Peritoneum (tissue), 1 donor: Measurements from ENCODE around the genes ETNK2 and TMEM81.

DNA sequence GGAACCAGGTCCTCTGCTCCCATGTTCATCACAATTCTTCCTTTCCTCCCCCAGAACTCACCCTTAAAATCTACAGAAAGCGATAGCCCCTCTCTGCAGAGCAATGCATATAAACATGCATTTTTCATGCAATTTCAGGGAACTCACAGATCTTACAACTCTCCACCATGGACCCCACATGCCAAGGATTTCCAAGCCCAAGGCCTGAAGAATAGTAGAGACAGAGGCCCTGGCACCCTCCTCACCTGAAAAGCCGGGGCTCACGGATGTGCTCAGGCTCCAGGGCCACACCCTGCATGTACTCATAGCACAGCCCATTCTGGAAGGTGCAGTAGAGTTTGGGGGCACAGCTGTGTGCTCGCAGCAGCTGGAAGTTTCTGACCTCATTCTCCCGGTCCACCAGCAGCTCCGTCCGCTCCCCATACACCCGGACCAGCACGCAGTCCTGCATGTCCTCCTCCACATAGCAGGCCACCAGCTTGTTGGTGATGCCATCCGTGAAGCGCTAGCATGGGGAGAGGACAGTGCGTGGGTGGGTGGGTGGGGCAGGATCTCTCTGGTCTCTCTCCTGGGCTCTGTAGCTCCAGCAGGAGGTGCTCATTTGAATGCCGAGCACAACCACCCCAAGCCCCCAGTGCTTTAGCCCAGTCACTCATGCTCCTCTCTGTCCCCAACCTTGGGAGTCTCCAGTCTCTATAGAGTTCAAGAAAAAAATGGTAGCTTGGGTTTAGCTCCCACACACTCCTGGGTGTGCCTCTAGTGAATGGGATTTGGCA, 2.2 kb downstream of the ETNK2 start:
- PRO-cap, result no peak

DNA sequence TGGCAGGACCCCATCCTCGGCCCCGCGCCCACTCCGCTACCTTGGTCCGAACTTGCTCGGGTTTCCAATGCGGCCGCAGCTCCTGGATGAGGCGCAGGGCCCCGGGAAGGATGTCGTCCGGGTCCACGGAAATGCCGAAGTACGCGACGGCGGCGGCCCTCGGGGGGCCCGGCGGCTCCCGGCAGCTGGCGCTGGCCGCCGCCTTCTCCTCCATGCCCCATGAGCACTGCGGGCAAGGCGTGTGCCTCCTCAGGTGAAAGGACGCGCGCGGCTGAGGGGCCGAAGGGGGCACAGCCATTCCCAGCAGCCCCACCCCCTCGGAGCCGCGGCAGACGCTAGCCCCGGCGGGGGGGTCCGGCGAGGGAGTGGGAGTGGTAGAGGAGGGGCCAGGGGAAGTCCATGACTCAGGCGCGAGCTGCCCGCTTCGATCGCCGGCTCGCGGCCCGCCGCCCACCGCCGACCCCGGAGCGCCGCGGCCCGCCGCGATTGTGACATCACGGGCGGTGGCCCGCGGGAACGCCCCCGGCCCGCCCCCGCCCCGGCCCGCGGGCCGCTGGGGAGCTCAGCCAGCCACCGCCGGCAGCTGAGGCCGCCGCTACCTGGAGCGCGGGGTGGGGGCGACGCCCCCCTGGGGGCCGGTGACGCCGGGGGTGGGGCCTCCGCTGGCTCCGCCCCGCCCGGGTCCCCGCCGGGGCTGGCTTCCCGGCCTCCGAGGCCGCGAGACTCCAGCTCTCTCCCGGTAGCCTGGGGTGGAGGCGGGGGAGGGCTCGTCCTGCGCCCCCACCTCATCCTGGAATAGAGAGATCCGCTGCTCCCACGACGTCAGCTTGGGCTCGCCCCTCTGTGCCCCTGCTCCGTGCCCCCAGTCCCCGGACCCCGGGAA, at the start of gene ETNK2:
Gene ETNK2 (minus strand): TSS at position 490 of the 883 bp plus-strand sequence.
- PRO-cap, result no peak

GRCh38 chr1:204266146-204266826, 52.5 kb upstream of the GOLT1A start:
- PRO-cap, result no peak

GRCh38 chr1:204292546-204293012, 67.2 kb downstream of the PLEKHA6 start:
- PRO-cap, result no peak

- PRO-cap, result no peak
These were observed 11.0 kb downstream of the PLEKHA6 start for GRCh38 chr1:204348668-204349233.

GRCh38 chr1:204377641-204378857, 18.3 kb upstream of the PLEKHA6 start:
- PRO-cap, result no peak

DNA sequence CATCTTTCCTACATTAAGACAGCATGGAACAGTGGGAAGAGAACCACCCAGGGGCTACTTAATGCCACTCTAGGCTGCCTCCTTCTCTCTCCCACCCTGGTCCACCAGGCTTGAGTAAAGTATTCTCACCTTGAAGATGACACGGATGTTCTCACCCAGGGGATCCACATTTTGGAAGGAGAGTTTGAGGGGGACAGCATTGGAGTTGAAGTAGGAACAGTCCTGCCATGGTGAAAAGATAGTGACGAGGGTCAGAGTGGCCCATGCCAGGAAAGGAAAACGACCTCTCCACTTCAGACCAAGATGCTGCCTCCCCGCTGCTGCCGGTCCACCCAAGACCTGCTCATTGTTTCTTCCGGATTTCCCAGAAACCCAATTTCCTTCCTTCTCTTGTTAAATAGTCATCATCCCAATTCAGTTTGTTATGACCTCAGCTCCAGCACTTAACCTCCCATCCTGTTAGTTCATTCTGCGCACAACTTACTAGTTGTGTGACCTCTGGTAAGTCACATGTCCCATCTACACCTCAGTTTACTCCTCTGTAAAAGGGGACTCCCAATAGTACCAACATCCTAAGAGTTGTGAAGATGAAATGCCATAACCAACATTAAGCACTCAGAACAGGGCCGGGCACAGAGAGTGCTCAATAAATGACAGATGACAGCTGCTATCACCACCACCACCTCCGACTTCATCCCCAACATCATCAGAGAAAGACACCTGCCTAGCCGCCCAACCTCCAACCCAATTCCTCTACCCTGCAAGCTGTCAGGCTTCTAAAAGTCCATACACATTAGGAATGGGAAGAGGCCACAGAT, 29.9 kb upstream of the PPP1R15B start:
- PRO-cap, result no peak

DNA sequence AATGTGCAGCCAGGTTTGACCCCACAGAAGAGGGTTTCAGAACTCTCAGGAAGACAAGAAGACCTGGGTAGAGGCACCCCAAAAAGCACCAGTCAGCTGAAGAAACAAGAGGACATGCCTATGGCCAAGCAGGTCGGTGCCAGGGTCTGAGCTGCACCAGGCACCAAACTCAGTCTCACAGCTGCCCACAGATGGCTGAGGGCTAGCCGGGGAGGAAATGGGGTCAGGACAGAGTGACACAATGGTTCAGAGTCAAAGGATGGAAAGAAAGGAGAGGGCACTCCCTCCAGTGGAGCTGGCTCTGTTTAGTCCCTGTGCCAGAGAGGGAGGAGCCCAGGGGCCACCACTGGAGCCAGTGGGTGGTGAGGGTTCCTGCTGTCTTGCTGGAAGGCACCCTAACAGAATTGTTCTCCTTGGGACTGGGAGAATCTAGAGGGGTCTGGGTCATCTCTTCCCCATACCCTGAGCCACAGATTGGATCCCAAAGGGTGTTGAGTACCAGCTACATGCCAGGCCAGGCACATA, 17.2 kb downstream of the PIK3C2B start:
- PRO-cap, result no peak

DNA sequence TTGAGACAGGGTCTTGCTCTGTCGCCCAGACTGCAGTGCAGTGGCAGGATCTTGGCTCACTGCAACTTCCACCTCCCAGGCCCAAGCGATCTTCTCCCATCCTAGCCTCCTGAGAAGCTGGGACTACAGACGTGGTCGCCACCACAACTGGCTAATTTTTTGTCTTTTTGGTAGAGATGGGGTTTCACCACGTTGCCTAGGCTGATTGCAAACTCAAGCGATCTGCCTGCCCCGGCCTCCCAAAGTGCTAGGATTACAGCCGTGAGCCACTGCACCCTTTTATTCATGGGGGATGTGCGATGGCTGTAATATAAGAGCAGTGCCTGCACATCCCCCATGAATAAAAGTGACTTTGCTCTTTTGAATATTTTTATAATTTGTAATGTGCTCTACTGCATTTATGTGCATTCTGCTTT, 9.0 kb downstream of the PIK3C2B start:
- PRO-cap, result no peak

DNA sequence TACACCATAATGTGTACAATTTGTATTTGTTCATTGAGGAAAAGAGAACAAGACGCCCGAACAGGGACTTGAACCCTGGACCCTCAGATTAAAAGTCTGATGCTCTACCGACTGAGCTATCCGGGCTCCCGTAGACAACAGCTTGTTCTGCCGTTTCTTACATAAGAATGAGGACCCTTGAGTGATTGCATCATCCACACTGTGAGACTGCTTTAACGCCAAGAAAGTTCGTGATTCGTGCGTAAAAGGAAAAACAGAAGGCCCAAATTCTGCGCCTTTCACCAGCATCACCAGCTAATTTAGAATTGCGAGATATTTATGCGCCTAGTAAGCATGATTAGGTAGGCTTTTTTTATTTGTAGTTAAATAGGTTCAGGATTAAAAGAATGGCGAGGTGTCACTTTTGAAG, 9.2 kb upstream of the MDM4 start:
- PRO-cap, result unidirectional peak, minus-strand start at position 132 of the sequence

- PRO-cap, result no peak
These were observed 51.3 kb downstream of the MDM4 start for GRCh38 chr1:204567534-204567928.

- PRO-cap, result no peak
These were observed 14.7 kb downstream of the LRRN2 start for GRCh38 chr1:204670567-204671585.

GRCh38 chr1:204807139-204807442, 21.4 kb upstream of the NFASC start:
- PRO-cap, result no peak

DNA sequence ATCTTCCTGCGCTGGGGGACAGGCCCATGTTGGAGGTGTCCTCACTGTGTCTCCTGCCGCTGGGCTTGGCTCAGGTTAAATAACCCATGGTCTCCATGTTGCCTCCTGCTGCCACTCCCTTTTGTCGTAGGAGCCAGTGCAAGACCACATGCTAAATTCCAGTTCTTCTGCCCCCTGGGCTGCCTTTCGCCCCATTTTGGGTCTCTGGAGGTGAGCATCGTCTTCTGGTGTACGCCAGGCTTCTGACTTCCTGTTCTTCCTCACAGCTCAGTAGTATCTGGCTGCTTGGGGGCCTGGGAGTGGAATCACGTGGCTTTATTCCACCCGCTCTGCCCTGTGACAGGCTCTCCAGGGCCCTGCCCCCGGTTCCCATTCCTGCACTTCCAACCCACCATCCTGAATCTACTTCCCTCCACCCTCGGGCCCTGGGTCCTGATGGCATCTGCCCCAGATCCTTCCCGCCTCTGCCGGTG, 45.8 kb downstream of the NFASC start:
- PRO-cap, result no peak

DNA sequence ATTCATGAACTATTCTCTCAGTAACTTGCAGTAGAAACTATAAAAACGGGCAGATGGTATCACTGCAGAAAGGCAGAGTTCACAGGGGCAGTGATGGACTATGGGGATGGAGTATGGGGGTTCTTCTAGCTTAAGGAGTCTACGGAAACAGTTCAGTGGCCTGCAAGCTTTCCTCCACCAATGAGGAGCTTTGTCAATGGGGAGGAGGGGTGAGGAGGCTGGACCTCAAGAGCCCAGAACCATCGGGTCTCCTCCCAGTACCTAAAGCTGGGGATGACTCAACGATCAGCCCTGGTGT, 11.6 kb downstream of the TMEM81 start:
- PRO-cap, result no peak

DNA sequence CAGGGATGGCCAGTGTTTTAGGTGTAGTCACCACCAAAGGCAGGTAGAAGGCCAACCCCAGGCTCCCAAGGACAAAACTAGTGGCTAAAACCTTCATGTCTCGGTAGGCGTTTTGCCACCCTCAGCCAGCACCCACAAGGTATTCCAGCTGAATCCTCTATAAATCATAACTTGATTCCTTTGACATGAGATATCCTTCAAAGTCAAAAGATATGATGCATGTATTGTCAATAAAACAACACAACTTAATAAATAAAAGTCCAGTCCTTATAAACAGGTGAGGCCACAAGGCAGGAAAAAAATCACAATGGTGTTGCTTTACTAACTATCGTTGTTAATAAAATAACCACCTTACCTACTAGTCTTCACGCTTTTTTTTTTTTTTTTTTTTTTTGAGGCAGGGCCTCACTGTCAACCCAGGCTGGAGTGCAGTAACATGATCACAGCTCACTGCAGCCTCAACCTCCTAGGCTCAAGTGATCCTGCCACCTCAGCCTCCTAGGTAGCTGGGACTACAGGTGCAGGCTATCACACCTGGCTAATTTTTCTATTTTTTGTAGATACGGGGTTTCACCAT, at the start of gene TMEM81:
Gene TMEM81 (minus strand): TSS at position 237 of the 577 bp plus-strand sequence.
- PRO-cap, result no peak

GRCh38 chr1:205210643-205211064, 848 bp downstream of the DSTYK start:
- PRO-cap, result no peak

- PRO-cap, result no peak
These were observed 31.2 kb downstream of the TMCC2 start for GRCh38 chr1:205258642-205259569.

GRCh38 chr1:205271226-205271474, 43.4 kb downstream of the TMCC2 start:
- PRO-cap, result no peak

- PRO-cap, result no peak
These were observed 37.1 kb downstream of the NUAK2 start for GRCh38 chr1:205284177-205285185.